Cardiac ventricle fibroblast (primary cell): ENCODE data around the gene DNMT1.

DNA sequence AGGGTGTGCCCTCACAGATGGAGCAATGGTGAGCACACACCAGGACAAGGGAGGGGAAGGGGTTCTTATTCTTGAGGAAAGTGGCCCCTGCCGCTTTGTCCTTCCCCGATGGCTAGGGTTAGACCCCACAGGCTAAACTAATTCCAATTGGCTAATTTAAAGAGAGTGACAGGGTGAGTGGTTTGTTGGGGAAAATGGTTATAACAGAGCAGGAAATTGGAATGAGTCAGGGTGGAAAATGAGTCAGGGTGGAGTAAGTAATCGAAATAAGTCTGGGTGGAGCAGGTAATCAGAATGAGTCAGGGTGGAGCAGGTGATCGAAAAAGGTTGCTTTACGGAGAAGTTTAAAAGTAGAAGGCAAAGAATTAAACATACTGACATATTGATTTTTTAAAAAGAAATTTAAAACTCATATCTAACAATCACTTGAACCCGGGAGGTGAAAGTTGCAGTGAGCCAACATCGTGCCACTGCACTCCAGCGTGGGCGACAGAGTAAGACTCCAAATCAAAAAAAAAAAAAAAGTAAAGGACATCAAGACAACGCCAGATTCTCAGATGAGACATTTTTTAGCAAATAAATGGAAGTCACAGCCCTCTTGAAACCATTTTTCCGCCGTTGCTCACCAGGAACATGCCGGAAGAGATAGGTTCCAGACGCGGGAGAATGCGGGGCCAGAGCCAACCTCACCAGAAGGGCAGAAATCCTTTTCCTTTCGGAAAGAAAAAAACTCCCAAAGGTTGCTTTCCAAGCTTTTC is 715 bp downstream of the ZNF562 start:
- RAMPAGE, long total RNA: no peak

DNA sequence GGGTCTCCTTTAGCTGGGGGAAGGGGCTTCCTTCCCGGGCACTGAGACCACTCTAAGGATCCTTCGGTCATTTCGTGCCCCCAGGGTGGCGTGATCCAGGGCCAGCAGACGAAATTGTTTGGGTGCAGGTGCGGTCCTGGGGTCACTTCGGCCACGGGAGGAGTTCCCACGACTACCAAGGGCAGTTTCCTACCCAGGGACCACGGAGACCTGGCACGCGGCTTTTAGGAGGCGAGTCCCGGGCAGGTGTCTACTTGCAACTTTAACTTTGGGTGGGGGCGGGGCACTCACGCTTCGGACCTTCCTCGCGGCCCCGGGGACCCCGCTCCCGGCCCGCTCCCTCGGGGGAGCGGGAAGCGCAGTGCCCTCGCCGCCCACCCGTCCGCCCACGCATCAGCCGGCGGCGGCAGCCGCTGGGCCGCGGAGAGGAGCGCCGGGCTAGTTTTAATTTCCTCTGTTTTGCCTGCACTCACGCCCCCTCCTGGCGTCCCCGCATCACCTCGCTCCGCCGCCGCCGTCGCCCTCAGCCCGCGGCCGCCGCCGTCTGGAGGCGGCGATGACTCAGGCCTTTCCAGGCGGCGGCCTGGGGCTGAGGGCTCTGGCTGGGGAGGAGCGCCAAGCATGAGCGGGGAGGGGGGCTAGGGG is 21.8 kb downstream of the OLFM2 start:
- RAMPAGE, long total RNA: no peak

GRCh38 chr19:9935457-9936154 is 709 bp downstream of the OLFM2 start:
- RAMPAGE, long total RNA: no peak

DNA sequence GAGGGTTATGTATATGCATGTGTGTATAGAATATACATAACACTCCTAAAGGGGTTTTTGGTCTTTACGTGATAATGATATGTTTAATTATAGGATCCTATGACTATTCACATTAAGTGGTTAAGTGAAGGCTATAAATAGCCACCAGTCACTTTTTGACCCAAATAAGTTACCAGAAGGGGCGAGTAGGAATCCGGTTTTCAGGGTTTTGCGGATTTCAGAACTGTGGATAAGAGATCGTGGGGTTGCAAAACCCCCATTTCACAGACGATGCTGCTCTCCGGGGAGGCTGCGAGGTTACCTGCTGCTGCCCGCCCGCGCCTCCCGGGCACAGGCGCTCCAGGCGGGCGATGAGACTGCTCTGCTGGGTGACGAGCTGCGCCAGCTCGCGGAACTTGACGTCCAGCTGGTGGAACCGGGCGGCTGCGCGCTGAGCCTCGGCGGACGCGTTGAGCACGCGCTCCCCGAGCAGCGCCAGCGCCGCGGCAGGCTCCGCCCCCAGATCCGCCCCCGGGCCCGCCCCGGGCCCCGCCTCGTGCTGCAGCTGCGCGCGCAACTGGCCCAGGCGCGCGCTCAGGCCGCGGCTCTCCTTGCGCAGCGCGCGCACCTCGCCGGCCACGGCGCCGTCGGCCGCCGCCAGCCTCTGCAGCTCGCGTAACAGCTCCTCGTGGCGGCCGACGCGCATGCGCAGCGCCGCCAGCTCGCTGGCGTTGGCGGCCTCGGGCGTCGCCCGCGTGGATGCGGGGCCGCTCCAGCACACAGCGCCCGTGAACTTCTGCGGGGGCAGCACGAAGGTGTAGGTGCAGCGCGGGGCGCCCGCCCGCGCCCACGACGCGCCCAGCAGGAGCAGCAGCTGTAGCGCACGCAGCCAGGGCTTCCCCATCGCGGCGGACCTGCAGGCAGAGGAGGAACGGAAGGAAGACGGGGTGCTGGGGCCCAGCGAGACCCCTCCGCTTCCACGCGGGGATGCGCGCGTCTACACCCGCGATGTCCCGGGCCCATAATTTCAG is 6.5 kb downstream of the ANGPTL6 start:
- RAMPAGE, long total RNA: no peak

- RAMPAGE, long total RNA: no peak
These were observed 2.0 kb downstream of the P2RY11 start for GRCh38 chr19:10113175-10114117.

DNA sequence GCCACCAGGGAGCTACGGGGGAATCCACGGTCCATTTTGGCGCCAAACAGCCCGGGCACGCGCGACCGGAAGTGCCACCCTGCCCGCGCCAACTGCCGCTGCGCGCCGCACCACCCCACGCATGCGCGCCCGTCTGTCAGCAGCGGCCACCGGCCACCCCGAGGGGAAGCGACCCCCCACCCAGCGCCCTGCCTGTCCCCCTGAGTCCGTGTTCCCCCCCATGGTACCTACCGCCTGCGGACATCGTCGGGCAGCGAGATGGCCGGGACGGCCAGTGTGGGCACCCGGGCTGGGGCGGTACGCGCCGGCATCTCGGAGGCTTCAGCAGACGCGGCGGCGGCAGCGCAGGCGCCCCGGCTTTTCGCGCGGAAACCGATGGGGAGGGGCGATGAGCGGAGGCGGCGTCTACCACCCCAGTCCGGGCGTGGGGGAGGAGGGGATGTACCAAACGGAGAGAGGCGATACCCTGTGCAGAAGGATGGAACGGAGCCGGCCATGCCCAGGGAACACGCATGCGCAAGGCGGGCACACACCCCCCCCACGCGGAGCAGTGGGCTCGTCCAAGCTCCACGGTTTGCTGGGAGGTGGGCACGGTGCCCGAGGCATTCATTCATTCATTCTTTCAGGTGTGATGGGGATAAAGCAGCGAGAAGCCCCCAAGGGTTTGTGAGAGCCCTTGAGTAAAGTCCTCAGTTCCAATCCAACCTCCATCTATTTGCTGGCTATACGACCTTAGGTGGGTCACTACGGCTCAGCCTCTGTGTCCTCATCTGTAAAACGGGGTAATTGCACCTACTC is at the start of gene DNMT1:
DNMT1 (minus strand) TSS at position 365 of the 798 bp plus-strand sequence.
- RAMPAGE, long total RNA: start-site peak on the minus strand centred at position 359 of the sequence, 54 bp wide, 352 and 86 reads in 2 replicates

- RAMPAGE, long total RNA: no peak
These were observed 3.9 kb upstream of the DNMT1 start for GRCh38 chr19:10198715-10199086.

DNA sequence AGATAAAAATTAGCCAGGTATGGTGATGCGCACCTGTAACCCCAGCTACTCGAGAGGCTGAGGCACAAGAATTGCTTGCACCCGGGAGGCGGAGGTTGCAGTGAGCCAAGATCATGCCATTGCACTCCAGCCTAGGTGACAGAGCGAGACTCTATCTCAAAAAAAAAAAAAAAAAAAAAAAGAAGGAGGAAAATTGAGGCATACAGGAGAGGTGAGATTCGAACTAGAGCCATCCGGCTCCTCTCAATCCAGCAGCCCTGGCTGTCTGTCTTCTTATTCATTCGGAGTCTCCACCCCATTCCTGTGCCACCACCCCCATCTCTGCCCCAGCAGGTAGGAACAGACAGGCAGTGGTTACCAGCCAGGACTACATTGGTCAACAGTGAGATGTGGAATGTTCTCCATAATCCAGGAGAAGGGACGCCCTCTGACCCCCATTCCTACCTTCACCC is 6.5 kb upstream of the S1PR2 start:
- RAMPAGE, long total RNA: no peak

GRCh38 chr19:10282792-10283756 is 3.7 kb upstream of the ICAM4 start:
- RAMPAGE, long total RNA: no peak

GRCh38 chr19:10284683-10285084 is 2.1 kb upstream of the ICAM4 start:
- RAMPAGE, long total RNA: no peak

DNA sequence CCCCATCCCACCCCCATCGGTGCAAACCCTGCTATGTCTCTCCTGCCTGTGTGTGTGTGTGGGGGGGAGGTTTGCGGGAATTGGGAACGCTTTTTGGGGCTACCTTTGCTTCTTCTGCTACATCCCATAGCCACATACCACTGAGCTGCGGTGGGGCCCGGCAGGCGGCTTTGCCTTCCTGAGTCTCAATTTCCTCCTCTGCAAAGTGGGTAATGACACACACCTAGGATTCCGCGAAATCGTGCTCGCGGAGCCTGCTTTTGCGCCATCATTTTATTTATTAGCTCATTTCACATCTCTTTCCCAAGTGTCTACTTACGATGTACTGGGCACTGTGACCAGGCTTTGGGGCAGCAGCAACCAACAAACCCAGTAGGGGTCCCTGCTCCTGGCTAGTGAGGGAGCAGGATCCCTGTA is 2.1 kb upstream of the CDC37 start:
- RAMPAGE, long total RNA: no peak

DNA sequence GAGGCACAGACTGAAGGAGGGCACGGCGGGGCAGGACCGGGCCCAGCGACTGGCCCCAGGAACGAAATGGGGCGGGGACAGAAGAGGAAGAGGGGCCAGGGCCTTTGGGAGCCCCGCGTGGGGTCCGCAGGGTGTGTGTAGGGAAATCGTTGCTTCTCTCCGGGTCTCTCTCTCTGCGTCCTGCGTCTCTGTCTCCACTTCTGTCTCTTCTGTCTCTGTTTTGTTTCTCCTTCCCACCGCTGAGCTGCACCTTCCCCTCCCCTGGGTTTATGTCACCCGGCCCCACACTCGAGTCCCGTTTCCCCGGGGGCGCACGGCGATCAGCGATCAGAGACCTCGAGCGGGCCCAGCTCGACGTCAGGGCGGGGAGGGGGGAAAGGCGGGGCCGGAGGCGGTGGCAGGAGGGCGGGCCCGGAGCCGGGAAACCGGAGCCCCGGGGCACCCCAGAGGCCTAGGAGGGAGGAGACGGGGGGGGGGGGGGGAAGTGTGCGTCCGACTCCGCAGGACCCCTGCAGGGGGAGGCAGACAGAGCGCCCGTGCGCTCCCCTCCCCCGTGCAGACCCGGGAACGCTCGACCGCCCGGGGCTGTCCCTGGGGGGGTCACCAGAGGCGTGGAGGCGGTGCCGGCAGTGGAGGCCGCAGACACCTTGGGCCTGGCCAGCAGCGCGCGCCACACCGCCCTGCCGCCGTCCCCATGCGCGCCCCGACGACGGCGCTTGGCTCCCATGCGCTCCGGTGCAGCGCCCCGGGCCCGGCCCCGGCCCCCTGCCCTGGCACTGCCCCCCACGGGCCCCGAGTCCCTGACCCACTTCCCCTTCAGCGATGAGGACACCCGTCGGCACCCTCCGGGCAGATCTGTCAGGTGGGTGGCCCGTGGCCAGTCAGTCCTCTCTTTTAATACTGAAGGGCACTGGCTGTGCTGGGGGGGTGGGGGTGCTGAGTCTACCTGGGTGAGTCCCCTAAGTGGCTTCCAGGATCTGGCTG is 11.7 kb downstream of the PDE4A start:
- RAMPAGE, long total RNA: no peak

GRCh38 chr19:10552344-10552927 is 8.7 kb downstream of the ATG4D start:
- RAMPAGE, long total RNA: no peak

- RAMPAGE, long total RNA: no peak
These were observed 12.9 kb upstream of the SLC44A2 start for GRCh38 chr19:10612335-10612891.

- RAMPAGE, long total RNA: no peak
These were observed 22.4 kb upstream of the QTRT1 start for GRCh38 chr19:10678634-10679414.

DNA sequence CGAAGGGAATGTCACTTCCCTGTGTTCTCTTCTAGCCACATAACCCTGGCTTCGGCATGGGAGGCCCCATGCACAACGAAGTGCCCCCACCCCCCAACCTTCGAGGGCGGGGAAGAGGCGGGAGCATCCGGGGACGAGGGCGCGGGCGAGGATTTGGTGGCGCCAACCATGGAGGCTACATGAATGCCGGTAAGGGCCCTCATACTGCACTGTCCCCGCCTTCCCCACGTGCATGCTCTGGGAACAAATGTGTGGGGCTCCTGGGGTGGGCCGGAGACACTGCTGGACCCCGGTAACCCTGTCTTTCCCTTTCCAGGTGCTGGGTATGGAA is 17.7 kb upstream of the QTRT1 start:
- RAMPAGE, long total RNA: no peak

DNA sequence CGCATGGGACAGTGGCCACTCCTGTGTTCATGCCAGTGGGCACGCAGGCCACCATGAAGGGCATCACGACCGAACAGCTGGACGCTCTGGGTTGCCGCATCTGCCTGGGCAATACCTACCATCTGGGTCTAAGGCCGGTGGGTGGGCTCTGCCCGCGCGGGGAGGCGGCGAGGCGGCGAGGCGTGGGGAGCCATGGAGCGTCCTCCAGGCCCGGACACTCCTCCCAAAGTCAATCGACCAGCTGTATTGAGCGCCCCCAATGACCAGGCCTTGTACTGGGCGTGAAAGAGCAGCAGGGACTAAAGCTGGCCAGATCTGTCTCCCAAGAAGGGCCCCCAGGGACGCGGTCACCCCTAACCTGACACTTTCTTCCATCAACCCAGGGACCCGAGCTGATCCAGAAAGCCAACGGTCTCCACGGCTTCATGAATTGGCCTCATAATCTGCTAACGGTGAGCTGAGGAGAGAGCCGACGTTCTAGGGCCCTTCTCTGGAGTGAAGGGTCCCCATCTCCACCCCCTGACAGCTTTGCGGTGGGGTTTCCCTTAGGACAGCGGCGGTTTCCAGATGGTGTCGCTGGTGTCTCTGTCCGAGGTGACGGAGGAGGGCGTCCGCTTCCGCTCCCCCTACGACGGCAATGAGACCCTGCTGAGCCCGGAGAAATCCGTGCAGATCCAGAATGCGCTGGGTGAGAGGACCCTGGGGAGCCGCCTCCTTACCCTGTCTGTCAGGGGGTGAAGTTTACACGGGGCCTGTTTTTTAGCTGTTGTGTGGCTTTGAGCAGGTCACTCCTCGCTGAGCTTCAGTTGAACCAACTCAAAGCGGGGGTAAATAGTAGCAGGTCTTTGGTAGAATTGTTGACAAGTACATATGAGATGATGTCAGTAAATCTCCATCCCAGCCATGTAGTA is 583 bp downstream of the QTRT1 start:
- RAMPAGE, long total RNA: no peak

DNA sequence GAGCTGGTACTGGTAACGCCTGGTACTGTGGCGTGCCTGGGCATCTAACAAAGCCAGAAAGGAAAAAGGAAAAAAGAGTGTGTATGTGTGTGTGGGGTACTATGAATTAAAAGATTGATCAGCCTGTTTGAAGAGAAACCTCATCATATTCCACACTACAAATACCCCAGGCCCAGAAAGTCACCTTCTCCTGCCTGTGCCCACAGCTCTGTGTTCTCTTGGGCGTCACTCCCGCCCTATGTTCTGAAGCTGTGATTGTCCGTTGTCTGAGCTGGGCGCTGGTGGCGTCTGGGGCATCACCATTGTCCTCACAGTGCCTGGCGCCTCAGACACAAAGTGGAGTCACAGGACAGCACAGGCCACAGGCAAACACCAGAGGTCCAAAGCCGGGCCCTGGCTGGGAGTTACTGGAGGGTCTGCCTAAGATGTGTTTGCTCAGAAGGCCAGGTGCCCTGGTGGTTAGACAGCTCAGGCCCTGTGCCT is 34.3 kb downstream of the DNM2 start:
- RAMPAGE, long total RNA: no peak

DNA sequence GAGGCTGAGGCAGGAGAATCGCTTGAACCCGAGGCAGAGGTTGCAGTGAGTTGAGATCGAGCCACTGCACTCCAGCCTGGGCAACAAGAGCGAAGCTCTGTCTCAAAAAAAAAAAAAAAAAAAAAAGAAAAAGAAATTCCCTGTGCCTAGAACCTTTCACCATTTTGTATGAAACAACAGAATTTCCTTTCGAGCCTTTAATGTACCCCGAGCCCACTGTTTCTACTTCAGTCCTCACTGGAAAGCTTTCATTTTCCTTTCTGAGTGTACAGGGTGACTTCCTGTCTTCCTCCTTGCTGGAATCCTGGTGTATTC is 39.9 kb downstream of the DNM2 start:
- RAMPAGE, long total RNA: no peak

- RAMPAGE, long total RNA: no peak
These were observed 39.2 kb downstream of the TMED1 start for GRCh38 chr19:10796825-10797203.